ENCODE measurements around the genes MOB4, SPATS2L and KCTD18.

- PRO-cap = unidirectional peak, plus-strand start at chr2:197498974
Observed at GRCh38 chr2:197498715-197499523, 721 bp downstream of the HSPD1 start.

DNA sequence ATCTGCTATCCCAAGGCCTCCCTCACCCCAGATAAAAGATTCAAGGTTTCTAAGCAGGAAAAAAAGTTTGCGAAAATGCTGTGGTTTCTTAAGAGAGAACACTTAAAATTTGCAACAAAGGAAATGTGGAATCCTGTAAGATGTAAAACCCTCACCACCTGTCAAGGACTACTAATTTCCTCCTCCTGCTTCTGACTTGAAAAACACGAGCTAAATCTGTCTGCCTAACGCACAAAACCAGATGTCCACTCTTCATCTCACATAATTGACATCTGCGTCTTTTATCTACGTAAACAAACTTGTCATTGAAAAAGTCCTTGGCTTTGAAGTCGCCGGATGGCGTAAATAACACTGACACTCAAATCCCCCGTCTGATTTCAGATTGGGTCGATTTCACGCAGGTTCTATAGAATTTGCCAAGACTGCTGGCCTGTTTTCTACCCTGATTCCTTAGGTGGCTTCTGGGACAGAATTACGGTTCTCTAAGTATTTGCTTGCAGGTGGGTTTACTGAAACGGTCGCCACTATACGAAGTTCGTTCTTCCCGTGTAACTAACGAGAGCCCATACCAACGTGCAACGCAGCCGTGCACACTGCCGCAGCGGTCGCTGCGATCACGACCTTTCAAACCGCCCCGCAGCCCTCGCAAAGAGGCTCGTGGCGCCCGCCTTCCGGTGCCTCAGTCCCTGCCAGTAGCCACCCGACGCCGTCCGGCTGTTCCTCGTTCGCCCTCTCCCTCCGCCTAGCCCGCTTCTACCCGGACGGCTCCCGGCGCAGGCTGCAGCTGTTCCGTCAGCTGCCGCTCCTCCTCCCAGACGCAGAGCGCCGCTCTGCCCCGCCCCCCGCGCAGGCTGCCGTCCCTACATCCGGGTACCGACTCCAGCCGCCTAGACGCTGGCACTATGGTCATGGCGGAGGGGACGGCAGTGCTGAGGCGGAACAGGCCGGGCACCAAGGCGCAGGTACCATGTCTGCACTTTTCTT lies at the start of gene MOB4:
Gene MOB4, plus strand, starts transcription at position 882 of the 984 bp plus-strand sequence.
- PRO-cap = bidirectional peak, plus-strand start at position 326 of the sequence, minus-strand start at position 198 of the sequence; bidirectional peak, plus-strand start at position 863 of the sequence, minus-strand start at position 726 of the sequence

DNA sequence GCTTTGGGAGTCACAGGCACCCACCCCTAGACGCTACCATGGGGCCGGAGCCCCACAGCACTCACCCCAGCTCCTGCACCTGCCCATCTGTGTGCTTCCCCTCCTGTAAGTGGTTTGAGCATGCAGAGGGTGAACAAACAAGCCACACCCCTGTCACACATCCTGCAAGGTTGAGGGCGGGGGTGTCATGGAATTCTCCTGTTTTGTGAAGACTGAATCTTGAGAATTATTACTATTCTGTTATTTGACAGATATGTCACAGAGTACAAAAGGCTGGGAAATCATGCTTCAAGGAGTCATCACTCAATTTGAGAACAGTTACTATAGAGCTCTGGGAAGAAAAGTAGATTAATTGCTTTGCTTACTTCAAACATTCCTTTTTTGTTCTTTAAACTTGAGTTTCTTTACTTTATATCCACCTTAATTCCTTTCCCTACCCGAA lies 60.8 kb downstream of the RFTN2 start:
- PRO-cap = no peak

- PRO-cap = no peak
Observed at GRCh38 chr2:197647917-197648560, 27.3 kb downstream of the RFTN2 start.

- PRO-cap = no peak
Observed at GRCh38 chr2:197804150-197804546, 245 bp upstream of the PLCL1 start.

DNA sequence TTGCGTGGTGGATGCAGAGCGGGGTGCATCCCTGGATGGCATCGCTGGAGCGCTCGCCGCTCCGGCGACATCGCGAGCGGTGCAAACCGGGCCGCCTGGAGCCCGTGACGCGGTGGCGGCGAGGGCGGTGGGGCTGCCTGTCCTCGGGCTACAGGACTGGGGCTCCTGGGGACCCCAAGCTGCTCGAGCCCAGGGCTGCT lies 1.2 kb upstream of the SATB2 start:
- PRO-cap = no peak

DNA sequence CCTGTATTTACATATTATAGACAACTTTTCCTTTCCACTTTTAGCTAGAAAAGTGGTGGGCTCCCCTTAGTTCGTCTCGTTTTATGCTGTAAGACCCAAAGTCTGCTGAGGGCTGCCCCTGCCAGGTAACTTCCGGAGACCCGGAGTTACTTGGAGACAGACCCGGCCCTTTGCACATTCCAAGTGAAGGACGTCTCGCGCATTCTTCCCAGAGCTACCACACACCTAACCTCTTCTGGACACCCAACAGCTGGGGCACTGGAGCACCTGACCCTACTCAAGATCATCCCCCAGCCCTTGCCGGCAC lies 8.2 kb upstream of the SATB2 start:
- PRO-cap = no peak

- PRO-cap = no peak
Observed at GRCh38 chr2:199581786-199582710, 124.3 kb upstream of the SATB2 start.

DNA sequence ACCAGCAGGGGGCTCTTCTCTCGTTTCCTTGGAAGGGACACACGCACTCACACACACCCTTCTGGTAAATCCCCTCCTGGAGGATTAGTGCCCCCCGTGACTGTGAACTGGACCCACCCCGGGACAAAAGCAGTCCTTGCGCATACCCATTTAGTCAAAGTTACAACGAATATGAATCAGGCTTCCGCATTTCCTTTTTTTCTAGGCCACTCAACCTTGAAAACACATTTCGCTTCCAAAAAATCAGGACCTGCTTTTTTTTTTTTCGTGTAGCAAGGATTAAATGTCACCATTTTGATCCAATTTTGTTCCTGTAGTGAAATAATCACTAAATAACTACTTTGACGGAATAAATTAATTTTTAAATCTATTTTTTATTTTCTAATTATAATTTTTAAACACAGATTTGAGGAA lies 446 bp upstream of the FTCDNL1 start:
- PRO-cap = no peak

DNA sequence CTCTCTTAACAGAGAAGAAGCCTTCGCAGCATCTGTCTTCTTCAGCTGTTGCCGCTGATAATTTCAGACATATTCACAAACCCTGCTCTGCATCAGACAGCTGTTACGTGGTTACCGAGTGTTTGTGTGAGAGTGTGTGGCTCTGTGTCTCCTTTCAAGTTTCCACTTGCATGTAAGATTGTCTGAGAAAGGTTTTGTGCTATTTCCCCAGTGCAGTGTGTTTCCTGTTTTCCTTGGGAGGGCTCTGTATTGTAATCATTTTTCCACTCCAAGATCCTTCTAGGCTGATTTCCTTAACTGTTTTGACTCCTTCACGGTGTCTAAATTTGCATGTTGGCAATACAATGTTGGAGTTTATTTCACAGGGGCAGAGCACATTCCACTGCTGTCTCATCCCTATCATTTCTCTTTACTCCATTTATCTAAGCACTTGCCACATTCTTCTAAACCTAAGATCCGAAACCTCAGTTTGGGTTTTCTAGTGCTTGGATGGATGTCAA lies 32.9 kb downstream of the MAIP1 start:
- PRO-cap = no peak

GRCh38 chr2:200163428-200163773 lies 143.1 kb upstream of the SPATS2L start:
- PRO-cap = no peak

- PRO-cap = unidirectional peak, plus-strand start at chr2:200305884; bidirectional peak, plus-strand start at chr2:200306073, minus-strand start at chr2:200306008; unidirectional peak, plus-strand start at chr2:200306345; bidirectional peak, plus-strand start at chr2:200306554, minus-strand start at chr2:200306559
Observed at GRCh38 chr2:200305831-200306751, at the start of gene SPATS2L. TSS of gene SPATS2L (plus strand) at chr2:200306693.

- PRO-cap = no peak
Observed at GRCh38 chr2:200306752-200306971, 169 bp downstream of the SPATS2L start.

DNA sequence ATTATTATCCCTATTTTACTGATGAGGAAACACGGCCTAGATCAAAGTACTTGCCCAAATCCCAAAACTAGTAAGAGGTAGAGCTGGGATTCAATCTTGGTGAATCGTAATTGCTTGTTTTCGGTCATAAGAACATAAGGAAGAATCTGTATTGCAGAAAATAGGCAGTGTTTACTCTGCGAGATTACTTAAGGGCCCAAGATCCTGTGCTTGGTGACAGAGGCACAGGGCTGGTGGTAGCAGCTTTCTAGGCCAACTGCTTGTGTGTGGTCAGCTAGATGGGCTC lies 70.6 kb downstream of the SPATS2L start:
- PRO-cap = no peak

- PRO-cap = no peak
Observed at GRCh38 chr2:200377703-200378466, 71.4 kb downstream of the SPATS2L start.

GRCh38 chr2:200383793-200384100 lies 77.3 kb downstream of the SPATS2L start:
- PRO-cap = bidirectional peak, plus-strand start at chr2:200383970, minus-strand start at chr2:200383943

DNA sequence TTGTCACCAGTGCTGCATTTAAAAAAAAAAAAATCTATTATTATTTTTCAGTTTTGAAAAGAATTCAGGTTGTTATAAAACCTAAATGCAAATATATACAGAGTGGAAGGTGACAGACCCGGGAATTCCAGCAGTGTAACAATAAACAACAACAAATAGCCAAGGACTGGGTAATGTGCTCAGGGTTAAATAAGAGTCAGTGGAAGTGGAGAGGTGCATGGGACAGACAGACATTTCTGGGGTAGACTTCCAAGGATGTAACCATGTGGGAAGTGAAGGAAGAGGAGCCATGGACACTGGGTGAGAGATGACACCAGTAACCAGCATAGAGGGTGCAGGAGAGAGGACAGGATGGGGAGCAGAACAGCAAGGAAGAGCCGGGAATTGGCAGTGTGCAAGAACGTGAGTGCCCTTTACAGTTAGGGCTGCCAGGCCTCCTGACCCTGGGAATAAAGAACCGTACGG lies 57.0 kb downstream of the KCTD18 start:
- PRO-cap = no peak

GRCh38 chr2:200477534-200478496 lies 32.1 kb downstream of the KCTD18 start:
- PRO-cap = no peak

GRCh38 chr2:200509569-200510384 lies at the start of gene KCTD18:
TSS of gene KCTD18 (minus strand) at chr2:200510068.
- PRO-cap = unidirectional peak, plus-strand start at chr2:200509632; bidirectional peak, plus-strand start at chr2:200510216, minus-strand start at chr2:200510068

DNA sequence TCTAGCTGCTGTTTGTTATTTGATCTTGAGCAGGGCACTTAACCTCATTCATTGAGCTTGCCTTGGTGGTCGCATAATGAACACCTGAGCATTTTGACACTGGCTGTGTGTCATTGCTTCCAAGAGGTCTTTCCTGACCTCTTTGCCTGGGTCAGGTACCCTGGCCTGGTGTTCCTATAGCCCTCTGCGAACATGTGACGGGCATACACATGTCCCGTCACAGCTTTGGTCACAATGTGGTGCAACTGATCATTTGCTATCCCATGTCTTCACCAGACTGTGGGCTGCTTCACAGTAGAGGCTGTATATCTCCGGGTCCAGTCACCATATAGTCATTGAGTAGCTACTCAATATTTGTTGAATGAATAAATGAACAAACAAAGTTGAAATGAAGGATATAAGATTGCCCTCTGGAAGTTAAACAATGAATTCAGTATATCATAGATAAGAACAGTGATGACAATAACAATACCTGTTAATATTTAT lies 16.7 kb downstream of the AOX1 start:
- PRO-cap = no peak

Data from NALM6 (cell line).